ENCODE data around the genes MBD1, CXXC1 and MBD2.

DNA sequence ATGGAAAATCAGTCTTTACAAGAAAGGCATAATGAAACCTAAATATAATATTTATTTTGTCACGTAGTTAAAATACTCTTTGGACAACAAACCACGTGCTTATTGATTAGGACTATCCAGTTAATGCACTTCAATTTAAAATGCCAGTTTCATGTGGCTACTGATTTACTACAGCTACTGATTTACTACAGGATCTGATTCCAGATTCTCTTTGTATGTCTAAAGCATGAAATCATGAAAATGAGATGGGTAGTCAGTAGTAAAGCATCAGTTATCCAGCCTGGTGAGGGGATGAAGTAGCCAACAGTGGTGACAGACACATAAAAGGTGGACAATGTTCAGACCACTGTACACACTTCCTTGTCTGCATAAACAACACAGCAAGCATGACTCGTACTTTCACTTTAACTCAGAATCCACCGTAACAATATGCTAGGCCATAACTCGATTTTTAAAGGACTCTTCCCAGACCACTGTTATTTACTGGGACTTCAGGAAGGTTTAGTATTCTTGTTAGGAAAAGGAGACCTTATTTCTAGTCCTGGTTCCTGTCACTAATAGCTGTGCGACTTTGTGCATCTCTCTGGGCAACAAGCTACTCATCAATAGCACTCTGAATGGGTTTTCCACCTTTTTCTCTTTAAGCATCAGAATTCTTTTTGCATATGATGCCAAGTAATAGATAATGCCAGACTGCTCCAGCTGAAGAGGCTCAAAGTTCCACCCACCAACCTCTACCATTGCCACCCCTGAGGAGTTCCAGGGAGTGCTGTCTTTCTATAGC, 24.8 kb downstream of the ACAA2 start:
- PRO-cap, 2 experiments, result no peak in any of the 2 experiments

DNA sequence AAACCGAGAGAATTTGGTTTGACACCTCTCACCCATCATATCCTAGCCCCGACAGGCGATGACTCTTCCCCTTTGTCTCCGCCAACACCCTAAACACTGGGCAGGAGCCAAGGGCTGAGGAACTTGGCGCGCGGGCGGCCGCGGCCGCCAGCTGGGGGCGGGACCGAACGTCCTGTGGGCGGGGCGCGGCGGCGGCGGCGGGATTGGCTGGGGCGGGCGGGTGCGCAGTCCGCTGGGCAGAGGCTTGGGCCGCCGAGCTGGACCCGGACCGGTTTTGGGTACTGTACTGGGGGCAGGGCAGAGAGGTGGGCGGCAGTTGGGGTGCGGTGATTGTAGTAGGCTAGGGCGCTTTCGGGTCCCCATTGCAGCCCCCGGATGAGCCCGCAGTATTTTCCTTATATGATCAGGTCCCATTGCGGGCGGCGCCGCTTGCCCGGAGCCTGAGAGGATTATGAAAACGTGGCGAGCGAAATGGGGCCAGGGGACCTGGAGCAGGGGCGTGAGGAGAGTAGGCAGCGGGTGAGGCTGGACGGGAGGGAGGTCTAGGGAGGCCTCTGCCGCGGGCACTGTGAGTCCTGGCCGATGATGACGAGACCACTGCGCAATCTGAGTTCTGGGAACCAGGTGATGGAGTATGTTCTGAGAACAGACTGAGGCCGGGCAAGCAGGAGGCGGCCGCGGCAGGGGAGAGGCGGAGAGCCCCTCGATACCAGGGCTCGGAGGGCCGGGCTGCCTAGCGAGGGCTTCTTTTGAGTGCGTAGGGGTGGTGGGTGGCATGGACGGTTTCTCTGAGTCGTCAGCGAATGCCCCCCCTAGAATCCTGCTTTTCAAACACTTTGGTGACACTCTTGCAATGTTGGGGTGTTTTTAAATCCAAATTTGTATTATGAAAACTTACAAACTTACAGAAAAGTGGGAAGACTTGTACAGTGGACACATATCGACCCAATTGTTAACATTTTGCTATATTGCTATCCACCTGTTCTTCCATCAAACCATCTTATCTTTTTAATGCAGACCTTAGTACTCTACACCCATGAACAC, 774 bp upstream of the ACAA2 start:
- PRO-cap, 2 experiments, result peak in 2 of 2 experiments; most common plus-strand start position 239 of the sequence (in 2); most common minus-strand start position 98 of the sequence (in 2)

- PRO-cap, 2 experiments, result no peak in any of the 2 experiments
Measured at GRCh38 chr18:49832247-49832708, 18.9 kb upstream of the ACAA2 start.

DNA sequence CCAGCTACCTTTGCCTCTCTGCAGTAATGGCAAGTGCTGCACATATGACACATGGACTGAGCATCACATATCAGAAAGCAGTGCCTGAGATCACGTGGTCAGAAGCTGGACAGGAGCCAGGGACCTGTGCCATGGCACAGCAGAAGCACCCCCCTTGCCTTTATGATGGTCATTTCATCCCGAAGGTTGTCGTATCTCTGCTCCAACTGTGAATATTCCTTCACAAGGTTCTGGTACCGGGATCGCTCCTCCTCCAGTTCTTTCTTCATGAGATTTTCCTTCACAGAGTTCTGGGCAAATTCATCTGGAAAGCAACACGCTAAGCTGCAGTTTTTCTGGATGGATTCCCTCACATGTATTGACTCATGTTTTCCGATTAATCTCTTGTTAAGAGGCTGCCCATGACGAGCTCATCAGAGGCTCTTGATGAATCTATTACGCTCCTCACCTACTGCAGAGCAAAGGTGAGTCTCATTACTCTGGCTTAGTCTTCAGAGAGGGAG, 65.5 kb upstream of the ACAA2 start:
- PRO-cap, 2 experiments, result no peak in any of the 2 experiments

DNA sequence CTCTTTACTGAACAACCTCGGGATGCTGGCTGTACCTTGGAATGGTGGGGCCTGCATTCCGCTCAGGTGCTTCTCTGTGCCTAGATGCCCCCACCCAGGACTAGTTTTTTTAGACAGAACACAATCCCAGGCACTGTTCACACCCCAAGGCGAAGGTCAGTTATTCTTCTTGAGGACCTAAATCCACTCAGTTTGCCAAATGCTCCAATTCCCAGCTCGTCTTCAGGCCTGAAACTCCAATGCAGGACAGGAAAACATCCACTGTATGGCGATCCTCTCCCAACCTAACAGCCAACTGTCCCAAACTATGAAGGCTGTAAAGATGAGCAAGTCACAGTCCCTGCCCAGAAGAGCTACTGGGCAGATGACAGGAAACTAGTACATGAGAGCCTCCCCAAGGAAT, 154.4 kb upstream of the ACAA2 start:
- PRO-cap, 2 experiments, result no peak in any of the 2 experiments

GRCh38 chr18:50128434-50129400, 66.2 kb downstream of the MYO5B start:
- PRO-cap, 2 experiments, result no peak in any of the 2 experiments

- PRO-cap, 2 experiments, result no peak in any of the 2 experiments
Measured at GRCh38 chr18:50280567-50281044, 717 bp downstream of the MBD1 start.

DNA sequence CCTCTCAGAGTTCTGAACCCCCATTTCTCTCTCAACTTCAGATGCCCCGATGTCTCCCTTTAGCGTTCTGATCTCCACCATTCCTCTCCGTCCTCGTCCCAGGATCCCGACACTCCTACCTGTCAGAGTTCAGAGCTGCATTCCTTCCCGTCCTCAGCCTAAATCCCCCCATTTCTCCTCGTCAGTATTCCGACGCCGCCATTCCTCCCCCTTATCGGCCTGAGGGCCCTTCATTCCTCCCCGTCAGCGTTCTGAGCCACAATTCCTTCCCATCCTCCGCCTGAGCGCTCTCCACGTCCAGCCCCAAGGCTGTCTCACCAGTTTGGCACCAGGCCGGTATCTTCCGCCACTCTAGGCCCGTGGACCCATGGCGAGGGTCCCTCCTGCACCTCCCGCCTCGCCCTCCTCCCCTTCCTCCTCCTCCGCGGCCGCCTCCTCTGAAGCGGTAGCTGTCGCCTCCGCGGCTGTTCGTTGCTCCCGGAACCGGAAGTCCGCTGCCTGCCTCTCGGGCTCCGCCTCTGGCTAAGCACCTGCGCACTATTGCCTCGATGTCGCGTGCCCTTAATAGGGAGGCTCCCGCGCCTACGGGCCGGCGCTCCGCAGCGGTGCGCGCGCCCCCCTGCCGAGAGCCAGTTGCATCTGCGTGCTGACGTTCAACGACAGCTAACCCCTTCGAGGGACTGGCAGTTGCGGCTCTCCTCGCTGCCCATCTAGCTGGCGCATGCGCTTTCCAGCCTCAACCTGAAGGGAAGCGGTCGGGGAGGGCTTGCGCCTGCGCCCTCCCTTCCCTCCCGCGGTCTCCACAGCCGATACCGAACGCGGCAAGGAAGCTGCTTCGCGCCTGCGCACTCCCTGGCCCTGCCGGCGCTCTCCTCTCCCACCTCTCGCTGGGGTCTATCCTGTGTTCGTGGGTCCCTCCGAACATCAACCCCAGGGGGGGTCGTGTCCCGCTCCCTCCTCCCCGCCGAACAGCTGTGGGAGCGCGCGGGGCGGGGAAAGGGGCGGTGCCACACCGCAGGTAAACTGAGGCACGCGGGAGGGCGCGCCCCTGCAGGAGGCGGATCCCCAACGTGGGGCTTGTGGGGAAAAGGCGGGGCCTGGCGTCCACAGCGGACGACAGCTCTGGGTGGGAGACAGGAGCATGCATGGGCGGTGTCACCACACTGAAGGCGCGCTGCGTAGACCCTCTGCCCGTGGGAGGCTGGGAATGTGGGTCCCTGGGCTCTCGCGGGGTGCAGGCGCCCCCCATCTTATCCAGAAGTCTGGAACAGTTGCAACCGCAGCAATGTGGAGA, at the start of gene MBD1:
MBD1 (minus strand) TSS at position 479 of the 1,294 bp plus-strand sequence.
- PRO-cap, 2 experiments, result peak in 2 of 2 experiments; most common plus-strand start position 233 of the sequence (in 1); most common minus-strand start position 439 of the sequence (in 2)

DNA sequence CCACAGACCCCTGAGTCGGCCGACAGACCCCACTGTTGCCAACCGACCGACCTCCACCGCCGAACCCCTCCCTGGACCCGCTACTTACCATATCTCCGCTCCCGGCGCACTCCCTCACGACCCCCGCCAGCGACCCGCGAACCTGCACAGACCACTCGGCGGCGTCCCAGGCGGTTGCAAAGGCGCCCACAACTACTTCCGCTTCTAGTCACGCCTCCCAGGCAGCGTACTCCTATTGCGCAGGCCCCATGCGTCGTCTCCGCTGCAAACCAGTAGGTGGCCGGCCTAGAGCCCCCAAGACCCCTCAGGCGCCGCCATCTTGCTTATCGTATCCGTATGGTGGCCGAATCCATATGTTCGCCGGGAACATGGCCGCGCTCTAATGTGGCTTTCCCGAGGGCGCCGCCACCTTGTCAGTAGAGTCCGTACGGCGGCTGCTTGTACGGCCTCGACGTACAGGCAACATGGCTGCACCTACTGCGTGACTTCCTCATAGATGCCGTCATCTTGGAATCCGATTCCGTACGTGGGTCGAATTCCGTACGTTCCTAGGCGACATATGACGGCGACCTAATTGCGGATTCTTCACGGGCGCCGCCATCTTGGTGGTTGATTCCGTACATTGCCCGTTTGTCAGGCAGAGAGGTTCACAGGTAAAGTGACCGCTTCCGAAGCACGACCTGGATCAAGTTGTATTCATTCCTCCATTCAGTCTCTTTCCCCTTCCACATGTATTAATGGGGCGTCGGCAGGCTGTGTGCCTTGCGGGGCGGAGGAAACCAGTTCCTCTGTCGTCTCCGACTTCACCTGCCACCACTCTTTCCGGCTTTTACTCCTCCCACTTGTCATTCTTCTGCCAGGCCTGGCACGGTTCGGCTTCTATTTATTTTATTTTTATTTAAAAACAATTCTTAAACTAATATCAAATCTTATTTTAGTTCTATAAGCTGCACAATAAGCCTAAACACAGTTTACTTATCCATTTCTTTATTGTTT, at the start of gene CXXC1:
CXXC1 (minus strand) TSS at position 194 of the 996 bp plus-strand sequence.
- PRO-cap, 2 experiments, result peak in 2 of 2 experiments; most common plus-strand start position 848 of the sequence (in 2); most common minus-strand start position 148 of the sequence (in 2)

DNA sequence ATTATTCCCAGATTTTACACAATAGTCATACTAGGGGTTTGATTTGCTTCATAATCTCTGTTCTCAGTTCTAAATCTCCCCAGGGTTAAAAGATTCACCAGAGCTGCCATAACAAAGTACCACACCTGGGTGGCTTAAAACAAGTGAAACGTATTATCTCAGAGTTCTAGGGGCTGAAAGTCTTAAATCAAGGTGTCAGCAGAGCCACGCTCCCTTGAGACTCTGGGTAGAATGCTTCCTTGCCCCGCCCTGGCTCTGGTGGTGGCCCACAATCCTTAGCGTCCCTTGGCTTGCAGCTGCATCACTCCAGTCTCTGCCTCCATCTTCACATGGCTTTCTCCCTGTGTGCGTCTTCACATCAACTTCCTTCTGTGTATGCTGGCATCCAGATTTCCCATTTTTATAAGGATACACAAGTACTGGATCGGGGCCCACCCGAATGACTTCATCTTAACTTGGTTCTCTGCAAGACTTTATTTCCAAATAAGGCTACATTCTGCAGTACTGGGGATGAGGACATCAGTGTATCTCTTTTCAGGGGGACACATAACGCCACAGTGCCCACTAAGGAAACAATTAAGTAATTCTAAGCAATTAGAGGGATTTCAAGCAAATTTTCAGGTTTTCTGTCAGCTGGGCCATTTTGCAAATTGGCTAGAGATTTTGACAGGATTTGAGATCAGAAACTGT, 62.4 kb downstream of the MRO start:
- PRO-cap, 2 experiments, result no peak in any of the 2 experiments

GRCh38 chr18:50879270-50880381, 708 bp downstream of the ME2 start:
- PRO-cap, 2 experiments, result peak in 2 of 2 experiments; most common plus-strand start chr18:50879722 (in 2); most common minus-strand start chr18:50879682 (in 2)

- PRO-cap, 2 experiments, result no peak in any of the 2 experiments
Measured at GRCh38 chr18:50986641-50986998, 18.8 kb downstream of the ELAC1 start.

GRCh38 chr18:51029447-51030001, 489 bp upstream of the SMAD4 start:
- PRO-cap, 2 experiments, result peak in 2 of 2 experiments; most common plus-strand start chr18:51029717 (in 2); most common minus-strand start chr18:51029633 (in 1)

GRCh38 chr18:51810988-51811213, 529.1 kb upstream of the DCC start:
- PRO-cap, 2 experiments, result no peak in any of the 2 experiments

- PRO-cap, 2 experiments, result peak in 2 of 2 experiments; most common plus-strand start chr18:54223372 (in 1); most common minus-strand start chr18:54223234 (in 2)
Measured at GRCh38 chr18:54223104-54223477, 1.4 kb downstream of the MBD2 start.

- PRO-cap, 2 experiments, result peak in 2 of 2 experiments; most common plus-strand start chr18:54224810 (in 2); most common minus-strand start chr18:54224664 (in 2)
Measured at GRCh38 chr18:54223831-54225052, at the start of gene MBD2. TSS of gene MBD2 (minus strand) at chr18:54224669.

- PRO-cap, 2 experiments, result no peak in any of the 2 experiments
Measured at GRCh38 chr18:54606610-54607302, 15.7 kb downstream of the DYNAP start.

DNA sequence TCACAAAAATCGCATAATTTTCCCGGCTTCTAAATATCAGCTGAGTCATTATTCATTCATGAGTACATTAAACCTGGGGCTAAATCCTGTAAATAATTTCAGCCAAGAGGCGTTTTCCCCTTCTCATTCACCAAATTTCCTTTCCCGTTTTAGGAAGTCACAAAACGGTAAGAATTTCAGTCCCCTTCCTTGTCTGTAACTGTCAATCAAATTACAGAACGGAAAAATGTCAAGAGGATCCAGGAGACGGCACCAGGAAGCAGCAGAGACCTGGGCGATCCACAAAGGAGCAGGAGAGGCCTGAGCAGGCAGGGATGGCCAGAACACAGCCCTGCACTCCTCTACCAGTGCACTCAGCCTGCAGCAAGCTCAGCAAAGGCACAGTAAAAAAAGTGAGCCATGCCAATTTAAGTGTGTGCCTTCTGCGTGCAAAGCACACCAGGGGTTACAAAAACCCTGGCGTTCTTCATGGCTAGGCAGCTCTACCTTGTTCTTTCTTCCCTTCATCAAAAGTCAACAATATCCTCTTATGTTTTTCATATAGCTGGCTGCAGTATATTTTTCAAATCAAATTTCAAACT, 300.6 kb downstream of the TCF4 start:
- PRO-cap, 2 experiments, result no peak in any of the 2 experiments

GRCh38 chr18:55339073-55339728, 248.8 kb downstream of the TCF4 start:
- PRO-cap, 2 experiments, result no peak in any of the 2 experiments

GRCh38 chr18:55404772-55405270, 183.2 kb downstream of the TCF4 start:
- PRO-cap, 2 experiments, result no peak in any of the 2 experiments

Data from cytotoxic T cell (primary cell).